Epithelial cell of proximal tubule (primary cell): ENCODE measurements around the genes ZFP1, CTRB1 and TMEM231.

DNA sequence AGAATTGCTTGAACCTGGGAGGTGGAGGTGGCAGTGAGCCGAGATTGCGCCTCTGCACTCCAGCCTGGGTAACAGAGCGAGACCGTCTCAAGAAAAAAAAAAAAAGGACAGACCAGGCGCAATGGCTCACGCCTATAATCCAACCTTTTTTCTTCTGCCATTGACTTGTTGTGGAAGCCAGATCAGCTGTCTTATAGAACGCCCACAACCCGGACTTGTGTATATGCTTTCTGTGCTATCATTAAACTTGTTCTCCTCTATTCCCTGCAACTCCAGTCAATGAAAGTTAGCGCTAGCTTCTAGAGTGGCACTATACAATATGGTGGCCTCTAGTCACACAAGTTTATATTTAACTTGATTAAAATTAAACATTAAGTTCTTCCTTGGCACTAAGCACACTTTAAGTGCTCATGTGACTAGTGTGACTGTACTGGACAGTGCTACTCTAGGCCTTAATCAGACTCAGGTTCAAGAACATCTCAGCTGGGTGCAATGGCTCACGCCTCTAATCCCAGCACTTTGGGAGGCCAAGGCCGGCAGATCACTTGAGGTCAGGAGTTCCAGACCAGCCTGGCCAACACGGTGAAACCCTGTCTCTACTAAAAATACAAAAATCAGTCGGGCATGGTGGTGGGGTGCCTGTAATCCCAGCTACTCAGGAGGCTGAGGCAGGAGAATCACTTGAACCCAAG is 18.7 kb upstream of the GLG1 start:
- RAMPAGE, long total RNA: no peak
- RRBS: no CpG with 5 or more reads among the region's 13 CpGs

DNA sequence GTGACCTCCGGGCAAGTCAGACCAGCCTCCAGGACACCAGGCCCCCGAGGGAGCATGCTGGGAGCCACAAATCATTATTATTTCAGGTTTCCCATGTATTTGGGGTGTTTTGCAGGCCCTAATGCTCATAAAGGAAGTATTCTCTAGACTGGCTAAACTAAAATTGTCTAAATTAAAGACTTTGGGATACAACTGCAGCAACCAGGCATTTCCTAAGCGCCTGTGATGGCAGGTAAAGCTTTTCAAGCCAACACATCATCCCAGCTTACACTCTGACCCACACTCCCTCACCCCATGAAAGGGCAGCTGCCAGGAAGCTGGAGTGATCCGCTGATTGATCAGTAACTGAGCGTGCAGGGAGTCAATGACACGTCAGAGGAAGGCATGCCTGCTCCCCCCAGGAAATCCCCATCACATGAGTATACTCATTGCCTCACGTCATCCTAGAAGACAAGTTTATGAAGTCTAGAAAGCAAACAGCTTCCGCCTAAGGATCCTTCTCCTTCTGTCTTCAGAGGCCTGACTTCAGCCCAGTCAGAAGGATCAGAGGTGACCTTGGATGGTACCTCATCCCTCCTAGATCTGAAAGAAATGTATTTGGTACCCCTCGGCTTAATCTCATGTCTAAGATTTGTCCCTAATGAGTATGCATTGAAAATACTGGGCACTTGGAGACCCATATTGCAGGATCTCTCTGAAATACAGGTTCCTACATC is 14.3 kb downstream of the FA2H start:
- RAMPAGE, long total RNA: no peak
- RRBS: no CpG with 5 or more reads among the region's 9 CpGs

DNA sequence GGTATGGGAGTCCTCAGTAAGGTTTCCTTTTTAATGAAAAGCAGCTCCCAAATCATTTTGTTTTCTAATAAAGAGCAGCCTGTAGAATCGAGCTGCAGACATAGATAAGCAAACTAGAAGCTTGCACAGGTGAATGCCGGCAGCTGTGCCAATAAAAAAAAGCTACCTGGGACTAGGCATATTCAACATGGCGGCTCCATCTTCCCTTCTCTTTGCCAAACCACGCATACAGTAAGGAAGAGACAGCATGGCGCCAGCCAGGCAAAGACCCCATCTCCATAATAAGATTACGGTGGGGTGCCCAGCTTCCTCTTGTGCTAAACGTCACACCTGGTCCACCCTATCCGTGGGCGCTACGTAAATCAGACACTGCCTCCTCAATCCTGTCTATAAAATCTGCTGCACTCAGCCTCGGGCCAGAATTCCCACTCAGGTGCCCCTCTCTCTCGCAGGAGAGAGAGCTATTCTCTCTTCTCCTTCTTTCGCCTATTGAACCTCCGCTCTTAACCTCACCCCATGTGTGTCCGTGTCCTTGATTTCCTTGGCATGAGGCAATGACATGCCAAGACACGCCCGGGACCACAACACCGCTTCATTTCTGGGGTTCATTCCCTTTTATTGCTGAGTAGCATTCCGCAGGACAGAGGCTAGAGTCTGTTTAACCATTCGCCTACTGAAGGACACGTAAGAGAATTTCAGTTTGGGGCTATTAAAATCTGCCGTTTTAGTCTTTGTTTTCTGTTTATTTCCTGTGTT is 92.9 kb upstream of the FA2H start:
- RAMPAGE, long total RNA: no peak
- RRBS: no CpG with 5 or more reads among the region's 22 CpGs

DNA sequence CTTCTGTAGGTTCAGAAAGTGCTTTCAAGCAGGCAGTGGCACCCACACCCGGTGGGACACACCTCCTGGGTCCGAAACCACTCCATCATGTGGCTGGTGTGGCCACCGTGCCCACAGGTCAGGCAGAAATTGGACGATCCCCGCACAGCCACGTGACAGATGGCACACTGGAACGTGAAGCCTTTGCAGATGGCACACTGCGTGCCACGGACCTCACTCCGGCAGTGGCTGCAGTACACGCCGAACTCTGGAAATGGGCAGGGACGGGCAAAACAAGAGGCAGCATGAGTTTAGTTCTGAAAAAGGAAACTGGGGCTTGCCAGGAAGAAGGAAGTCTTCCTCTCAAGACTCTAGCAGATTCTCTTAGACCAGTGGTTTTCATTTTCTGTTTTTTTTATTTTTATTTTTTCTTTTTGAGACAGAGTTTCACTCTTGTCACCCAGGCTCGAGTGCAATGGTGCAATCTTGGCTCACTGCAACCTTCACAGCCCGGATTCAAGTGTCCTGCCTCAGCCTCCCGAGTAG is 99.6 kb upstream of the FA2H start:
- RAMPAGE, long total RNA: no peak
- RRBS: 97% methylated on average over 1 of the region's 16 CpGs

GRCh38 chr16:74906731-74907300 is 78.1 kb downstream of the WDR59 start:
- RAMPAGE, long total RNA: no peak
- RRBS: no CpG with 5 or more reads among the region's 4 CpGs

DNA sequence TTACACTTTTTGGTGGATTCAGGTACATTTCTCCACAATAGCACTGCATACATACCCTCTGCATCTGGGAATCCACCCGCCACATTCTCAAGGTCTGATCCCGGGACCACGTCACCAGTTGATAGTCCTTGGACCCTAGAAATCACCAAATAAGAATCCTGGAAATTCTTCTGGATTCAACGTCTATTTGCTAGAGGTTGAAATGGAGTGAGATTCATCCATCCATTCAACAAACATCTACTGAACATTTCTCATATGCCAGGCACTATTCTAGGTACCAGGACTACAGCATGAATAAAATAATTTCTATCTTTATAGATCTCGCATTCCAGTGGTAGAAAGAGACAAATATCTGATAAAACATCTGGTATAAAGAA is 67.1 kb downstream of the WDR59 start:
- RAMPAGE, long total RNA: no peak
- RRBS: no CpG with 5 or more reads among the region's 5 CpGs

DNA sequence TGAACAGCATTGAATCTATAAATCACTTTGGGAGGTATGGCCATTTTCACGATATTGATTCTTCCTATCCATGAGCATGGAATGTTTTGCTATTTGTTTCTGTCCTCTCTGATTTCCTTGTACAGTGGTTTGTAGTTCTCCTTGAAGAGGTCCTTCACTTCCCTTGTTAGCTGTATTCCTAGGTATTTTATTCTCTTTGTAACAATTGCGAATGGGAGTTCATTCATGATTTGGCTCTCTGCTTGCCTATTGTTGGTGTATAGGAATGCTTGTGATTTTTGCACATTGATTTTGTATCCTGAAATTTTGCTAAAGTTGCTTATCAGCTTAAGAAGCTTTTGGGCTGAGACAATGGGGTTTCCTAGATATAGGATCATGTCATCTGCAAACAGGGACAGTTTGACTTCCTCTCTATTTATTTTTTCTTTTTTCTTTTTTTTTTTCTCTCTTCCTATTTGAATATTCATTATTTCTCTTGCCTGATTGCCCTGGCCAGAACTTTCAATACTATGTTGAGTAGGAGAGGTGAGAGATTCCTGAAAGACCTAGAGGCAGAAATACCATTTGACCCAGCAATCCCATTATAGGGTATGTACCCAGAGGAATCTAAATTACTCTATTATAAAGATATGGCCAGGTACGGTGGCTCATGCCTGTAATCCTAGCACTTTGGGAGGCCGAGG is 22.4 kb downstream of the WDR59 start:
- RAMPAGE, long total RNA: no peak
- RRBS: no CpG with 5 or more reads among the region's 4 CpGs

DNA sequence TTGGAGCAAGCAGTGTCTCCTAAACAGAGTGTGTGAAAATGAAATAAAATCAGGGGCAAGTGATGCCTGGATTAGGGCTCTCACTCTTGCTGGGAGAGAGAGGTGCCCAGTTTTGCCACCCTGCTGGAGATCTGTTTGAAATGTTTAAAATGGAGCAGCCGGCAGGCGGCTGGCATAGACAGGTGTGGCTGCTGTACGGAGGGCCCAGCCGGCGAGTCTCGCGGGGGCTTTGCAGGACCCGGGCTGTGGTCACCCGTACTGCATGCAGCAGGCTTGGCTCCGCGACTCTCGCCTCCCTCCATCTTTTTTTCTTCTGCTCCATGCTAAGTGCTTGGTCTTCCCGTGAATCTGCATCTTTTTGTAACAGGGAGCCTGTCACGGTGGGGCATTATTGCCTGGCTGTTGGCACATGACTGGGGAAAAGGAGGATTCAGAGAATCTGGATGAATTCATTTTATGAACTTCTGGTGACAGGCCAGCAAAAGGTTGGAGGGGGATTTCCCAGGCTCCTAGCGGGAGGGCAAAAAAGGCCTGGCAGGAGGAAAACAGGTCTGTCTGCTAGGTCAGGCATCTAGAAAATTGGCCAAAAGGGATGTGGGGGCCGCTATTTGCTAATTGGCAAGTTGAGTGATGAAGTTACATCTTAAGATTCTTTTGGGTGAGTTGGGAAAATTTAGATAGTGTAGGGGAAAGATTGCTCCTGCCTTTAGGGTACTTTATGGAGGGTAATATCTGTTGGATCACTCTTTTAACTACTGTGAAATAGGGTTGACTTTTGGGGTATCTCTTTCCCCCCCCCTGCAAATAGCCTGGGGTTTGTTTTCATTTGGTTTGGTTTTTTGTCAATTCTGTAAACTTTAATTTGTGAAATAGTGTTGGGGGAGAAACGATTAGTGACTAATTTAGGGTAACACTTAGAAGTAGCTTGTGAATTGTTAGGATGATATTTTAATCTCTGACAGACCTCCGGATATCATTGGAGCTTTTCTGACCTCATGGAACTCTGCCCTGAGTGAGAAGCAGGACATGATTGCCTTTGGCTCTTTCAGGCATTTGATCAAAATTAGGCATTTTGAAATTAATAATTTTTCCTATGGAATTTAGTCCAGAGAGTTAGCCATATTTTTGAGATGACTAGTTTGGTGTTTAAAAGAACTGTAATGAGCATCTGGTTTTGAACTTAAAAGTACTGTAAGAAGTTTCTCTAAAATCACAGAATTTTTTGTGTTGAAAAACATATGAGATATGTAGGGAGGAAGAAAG is 2.1 kb downstream of the ZNRF1 start:
- RAMPAGE, long total RNA: no peak
- RRBS: 20% methylated on average over 4 of the region's 18 CpGs

DNA sequence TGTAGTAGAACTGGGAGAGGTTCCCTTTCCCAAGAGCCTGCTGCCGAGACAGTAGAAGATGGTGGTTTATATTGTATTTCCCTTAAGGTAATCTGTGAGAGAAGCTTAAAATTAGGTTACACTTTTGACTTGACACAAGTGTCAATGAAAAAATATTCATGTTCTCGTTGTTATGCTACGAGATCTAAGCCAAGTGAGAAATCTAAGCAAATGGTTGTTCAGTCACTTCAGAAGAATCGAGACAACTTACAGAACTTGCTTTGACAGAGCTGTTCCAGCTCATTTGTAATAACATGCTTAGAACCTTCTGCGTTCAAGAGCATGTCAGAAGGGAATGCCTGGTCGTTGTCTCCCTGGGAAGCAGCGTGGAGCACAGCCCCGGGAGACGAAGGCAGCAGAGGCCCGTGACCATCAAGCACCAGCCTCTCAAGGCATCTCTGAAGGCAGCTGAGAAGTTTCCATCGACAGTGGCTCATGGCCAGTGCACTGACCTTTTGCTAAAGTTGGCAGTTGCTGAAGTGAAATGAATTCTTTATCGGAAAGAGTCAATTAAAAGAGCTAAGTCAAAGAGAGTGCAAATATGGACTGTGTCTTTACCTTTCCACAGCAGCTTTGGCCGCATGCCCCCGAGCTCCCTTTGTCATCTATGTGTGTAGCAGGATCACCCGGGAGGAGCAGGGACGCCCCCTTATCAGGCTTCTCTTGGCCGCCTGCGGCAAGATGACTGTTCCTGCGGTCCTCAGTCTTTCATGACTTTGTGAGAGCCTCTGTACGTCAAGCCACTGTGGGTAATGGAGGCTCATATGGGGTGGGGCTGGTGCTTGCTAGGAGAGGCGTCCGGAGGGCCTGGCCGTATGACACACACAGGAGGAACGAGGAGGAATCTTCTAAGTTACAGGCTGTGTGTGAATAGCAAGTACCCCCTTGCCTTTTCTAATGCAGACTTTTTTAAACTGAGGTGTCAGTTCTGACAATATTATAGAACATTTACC is 54.4 kb downstream of the LDHD start:
- RAMPAGE, long total RNA: no peak
- RRBS: no CpG with 5 or more reads among the region's 24 CpGs

DNA sequence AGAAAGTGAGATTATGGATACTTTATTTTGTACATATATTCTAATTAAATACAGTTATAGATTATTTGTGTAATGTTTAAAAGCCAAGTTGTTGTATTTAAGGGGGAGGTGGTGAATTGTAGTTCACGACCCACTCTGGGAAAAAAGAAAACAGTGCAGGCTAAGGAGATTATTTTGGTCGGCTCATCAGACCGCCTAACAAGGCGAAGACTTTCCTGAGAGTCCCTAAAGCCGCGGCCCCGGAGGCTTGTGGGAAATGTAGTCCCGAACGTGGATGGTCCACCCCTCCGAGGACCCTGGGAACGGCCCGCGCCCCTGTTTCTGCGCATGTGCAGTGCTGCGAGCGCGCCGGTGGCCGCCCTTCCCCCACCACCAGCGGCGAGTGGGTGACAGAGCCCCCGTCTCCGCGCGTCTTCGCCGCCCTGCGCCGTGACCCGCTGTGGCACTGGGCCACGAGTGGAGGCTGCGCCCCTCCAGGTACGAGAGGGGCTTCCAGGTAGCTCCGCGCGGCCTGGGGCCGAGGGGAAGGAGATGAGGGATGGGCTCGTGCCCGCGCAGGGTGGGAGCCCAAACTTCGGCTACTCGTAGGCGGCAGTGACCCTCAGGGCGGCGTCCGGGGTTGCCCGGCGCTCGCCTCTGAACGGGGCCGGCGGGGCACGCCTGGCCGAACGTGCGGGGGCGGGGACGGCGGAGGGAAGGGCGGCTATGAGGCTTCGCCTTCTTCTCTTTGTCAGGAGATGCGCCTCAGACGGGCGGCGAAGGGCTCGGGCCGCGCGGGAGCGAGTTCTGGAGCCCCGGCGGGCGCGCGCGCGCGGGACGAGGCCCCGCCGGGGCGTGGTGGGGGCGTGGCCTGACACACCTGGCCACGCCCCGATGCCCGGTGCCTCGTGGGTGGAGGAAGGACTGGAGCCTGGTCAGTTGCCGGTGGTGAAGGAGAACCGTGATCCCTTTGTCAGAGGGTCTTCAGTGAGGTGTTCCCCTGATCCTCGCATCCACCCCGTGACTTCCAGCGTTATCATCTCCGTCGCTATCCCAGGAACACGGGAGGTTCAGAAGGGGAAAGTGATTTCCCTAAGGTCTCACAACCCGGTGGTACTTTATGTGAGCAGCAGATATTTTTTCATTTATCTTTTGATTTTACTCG is at the start of gene ZFP1:
ZFP1 (plus strand) TSS at position 358 of the 1,144 bp plus-strand sequence.
- RAMPAGE, long total RNA: start-site peak on the plus strand centred at position 365 of the sequence, 22 bp wide, 96 and 21 reads in 2 replicates
- RRBS: 1% methylated on average over 14 of the region's 97 CpGs

DNA sequence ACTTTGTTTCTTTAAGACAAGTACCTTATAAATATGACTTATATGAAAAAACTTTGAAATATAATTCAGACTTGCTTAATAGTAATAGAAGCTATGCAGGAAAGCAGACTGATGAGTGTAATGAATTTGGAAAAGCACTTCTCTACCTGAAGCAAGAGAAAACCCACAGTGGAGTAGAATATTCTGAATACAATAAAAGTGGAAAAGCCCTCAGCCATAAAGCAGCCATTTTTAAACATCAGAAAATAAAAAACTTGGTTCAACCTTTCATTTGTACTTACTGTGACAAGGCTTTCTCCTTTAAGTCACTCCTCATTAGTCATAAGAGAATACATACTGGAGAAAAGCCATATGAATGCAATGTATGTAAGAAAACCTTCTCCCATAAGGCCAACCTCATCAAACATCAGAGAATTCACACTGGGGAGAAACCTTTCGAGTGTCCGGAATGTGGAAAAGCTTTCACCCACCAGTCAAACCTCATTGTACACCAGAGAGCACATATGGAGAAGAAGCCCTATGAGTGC is 21.1 kb downstream of the ZFP1 start:
- RAMPAGE, long total RNA: no peak
- RRBS: no CpG with 5 or more reads among the region's 2 CpGs

DNA sequence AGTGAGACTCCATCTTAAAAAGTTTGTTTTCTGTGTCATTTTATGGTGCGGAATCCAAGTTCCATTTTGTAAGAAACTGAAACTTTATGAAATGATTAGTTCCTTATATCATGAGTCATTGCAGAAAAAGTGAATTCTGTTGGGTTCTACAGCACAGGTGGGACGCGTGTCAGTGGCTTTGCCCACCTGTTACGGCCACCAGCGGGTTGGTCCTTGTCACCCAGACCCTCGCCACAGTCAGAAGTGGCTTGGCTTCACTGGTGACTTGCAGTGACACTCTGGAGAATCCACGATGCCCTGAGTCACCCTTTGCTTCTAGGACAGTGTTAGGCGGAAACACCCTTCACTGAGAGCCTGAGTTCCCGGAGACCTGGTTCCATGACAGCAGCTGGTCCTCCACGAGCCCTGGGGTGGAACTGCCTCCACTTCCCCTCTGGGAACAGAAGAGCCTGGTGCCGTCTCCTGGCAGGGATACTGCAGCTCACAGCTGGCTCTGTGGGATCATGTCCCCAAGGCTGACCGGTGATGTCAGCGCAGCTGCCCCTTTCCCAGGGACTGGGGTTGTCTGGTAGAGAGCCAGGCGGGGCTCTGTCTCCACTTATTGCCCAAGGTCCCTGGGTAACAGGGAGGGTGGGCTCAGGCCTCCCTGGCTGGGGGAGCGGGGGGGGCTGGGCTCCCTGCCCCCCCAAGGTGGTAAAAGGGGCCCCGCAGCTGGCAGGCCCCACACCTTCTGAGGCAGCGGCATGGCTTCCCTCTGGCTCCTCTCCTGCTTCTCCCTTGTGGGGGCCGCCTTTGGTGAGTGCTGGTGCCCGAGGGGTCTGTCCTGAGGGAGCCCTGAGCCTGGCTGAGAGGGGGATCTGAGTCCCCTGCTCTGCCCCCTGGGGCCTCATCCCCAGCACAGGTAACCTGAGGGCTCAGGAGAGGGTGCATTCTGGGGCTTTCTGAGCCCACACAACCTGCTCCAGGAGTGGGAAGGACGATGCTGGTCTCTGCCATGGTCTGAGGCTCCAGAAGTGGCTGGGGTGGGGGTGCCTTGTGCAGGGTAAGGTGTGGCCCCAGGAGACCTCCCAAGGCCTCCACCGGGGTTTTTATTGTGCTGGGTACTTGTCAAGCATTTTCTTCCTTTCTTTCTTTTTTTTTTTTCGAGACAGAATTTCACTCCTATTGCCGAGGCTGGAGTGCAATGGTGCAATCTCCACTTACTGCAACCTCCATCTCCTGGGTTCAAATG is at the start of gene CTRB1:
CTRB1 (plus strand) TSS at position 724 of the 1,231 bp plus-strand sequence.
- RAMPAGE, long total RNA: no peak
- RRBS: no CpG with 5 or more reads among the region's 23 CpGs

DNA sequence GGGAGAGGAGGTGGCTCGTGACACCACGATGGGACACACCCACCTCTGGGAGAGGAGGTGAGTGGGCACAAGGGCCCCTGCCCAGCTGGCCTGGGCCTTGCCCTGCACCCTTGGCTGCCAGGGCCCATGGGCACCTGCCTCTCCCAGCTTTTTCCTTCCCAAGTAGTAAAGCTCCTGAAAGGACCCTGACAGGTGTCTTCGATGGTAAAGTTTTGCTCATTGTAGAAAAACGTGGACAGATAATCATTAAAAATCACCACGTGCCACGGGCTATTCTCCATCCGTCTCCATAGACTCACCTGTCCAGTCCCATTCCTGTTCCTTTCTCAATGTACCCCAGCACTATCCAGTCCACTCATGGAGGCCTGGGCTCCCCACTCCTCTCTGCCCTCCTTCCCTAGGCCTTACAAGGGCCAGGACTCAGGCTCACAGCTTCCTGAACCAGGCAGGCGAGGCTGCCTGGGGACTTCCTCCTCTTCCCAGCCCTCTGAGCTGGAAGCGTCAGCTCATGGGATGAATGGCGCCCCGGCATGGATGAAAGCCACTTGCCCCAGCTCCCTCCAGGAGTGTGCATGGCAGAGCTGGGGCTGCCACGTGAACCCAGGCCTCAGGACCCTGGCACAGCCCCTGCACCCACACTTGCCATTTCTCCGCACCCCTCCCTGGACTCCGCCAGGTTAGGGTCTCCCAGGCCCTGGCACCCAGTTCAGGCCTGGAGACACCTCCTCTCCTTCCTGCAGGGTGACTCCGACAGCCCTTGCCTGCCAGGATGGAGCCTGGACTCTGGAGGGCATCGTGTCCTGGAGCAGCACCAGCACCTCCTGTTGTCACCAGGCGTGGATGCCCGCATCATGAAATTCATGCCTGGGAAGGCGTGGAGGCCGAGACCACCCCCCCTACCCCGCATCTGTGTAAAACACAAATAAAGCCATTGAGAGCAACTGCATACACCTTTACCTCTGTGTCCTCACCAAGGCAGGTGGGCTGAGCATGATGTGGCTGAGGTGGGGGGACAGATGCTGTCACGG is 8.8 kb downstream of the CTRB1 start:
- RAMPAGE, long total RNA: no peak
- RRBS: no CpG with 5 or more reads among the region's 22 CpGs

- RAMPAGE, long total RNA: no peak
- RRBS: 2% methylated on average over 8 of the region's 20 CpGs
Observed at GRCh38 chr16:75249794-75250582, 1.4 kb downstream of the BCAR1 start.

DNA sequence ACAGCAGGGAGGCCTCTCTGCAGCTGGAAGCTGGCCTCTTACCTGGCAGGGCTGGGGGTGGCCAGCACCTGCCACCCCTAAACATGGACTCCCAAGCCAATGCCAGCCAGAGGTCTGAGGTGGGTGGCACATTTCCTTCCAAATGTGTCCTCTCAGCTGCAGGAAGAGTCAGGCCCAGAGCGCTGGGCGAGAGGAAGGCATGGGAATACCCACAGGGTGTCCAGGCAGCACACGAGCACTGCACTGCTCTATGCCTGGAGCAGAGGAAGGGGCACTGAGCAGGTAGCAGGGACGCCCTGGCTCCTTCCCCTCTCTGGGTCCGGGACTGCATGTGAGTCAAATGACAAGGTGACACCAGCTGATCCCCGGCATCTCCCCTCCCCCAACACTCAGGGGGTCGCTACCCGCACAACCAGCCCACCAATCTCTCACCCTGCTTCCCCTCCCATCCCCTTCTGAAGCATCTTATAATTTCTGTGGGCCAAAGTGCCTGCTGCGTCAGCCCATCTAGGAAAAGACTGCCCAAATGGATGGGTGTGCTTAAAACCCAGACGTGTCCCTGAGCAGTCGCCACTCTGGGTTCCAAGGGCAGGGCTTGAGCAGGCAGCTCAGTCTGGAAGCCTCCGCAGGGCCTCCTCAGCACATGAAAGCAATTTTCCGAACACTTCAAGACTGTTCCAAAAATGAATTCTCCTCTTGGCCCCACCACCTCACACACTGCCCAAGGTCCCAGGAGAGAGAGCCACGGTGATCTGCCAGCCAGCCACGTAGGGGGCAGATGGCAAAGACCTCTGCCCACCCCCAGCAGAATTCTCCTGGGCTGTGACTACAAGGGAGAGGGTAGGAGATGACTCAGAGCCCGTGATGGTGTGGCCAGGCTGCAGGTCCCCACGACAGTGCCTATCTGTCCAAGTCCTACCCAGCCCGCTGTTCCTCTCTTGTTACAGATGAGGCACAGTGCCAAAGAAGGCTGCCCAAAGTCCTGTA is 12.1 kb upstream of the BCAR1 start:
- RAMPAGE, long total RNA: no peak
- RRBS: no CpG with 5 or more reads among the region's 18 CpGs

GRCh38 chr16:75269724-75269957 is 18.2 kb upstream of the BCAR1 start:
- RAMPAGE, long total RNA: no peak
- RRBS: no CpG with 5 or more reads among the region's 1 CpG

DNA sequence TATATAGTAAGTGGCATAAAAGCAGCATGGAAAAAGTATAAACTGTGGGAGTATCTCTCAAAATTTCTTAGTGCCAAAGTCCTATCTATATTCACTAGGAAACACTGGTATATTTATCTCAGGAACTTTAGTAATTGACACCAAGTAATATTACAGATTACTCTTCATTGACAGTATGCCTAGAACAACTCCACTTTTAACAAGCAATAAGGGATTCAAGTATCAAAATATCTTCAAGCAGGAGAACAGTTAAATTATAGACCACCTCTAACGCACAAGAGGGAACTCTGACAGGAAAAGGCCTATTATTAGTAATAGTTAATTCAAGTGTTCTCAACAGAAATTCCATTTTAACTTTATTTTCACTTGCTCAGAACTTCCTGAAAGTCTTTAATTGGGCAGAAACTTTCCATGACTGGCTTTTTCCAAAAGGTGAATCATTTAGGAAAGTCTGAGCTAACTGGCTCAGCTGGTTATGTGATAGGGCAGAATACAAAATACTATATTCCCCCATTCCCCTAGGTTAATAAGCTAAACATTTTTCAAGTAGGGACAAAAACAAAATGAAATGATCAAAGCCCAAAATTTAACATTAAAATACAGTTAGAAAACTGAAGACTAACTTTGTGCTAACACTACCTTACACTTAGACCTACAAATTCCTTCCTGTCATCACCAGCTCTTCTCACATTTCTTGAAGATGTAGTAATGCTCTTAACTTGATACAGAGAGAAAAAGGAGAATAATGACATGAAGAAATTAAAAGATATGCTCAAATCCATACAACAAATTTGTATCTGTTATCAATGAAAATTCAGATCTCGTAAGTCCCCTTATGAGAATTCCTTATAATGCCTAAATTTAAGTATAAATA is 31.1 kb downstream of the CFDP1 start:
- RAMPAGE, long total RNA: no peak
- RRBS: no CpG with 5 or more reads among the region's 2 CpGs

- RAMPAGE, long total RNA: no peak
- RRBS: 1% methylated on average over 17 of the region's 85 CpGs
Observed at GRCh38 chr16:75555686-75556725, at the start of gene TMEM231. TMEM231 (minus strand) TSS chr16:75556252.

DNA sequence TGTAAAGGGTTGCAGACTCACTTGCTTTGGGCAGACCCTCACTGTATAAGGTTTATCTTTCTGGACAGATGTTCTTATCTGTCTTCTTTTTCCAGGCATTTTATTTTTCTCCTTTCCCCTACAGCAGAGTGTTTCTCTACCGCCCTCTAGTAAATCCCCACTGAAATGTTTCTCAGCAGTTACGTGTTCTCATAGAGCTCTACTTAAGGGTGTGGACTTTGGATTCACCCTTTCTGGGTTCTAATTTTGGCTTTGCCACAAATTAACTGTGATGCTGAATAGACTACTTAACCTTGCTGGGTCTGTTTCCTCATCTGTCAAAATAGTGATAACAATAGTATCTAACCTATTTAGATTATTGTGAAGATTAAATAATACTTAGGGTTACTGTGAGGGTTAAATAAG is 1.9 kb downstream of the ADAT1 start:
- RAMPAGE, long total RNA: no peak
- RRBS: no CpG with 5 or more reads among the region's 2 CpGs

GRCh38 chr16:75657639-75658623 is 10.4 kb downstream of the TERF2IP start:
- RAMPAGE, long total RNA: no peak
- RRBS: no CpG with 5 or more reads among the region's 5 CpGs